Bronchus fibroblast of lung (primary cell): ENCODE data around the gene IRX2.

- RAMPAGE, long total RNA, result no peak
Observed at GRCh38 chr5:1479344-1480227, 34.3 kb upstream of the SLC6A3 start.

DNA sequence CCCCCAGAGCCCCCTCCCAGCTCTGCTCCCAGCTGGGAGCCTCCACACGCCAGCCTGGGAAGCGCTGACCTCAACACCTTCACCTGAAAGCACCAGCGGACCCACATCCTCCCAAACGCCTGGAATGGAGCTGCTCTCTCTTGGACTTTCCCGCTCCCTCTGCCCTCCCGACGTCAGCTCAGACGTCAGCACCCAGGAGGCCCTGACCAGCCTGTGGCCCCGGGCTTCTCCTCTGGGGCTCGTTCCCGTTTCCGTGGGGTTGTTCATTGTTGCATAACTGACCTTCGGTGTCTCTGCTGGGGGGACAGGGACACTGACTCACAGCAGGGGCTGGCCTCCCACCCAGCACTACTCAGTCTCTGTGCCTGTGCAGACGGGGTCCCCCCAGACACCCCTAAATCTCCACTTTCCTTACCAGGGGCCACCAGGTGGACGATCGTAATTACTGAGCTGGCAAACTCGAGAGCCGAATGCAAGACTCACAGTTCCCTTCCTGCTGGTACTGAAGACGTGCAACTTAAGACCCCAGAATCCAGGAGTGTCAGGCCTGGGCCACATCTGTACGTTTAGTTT, 35.1 kb upstream of the SLC6A3 start:
- RAMPAGE, long total RNA, result no peak

DNA sequence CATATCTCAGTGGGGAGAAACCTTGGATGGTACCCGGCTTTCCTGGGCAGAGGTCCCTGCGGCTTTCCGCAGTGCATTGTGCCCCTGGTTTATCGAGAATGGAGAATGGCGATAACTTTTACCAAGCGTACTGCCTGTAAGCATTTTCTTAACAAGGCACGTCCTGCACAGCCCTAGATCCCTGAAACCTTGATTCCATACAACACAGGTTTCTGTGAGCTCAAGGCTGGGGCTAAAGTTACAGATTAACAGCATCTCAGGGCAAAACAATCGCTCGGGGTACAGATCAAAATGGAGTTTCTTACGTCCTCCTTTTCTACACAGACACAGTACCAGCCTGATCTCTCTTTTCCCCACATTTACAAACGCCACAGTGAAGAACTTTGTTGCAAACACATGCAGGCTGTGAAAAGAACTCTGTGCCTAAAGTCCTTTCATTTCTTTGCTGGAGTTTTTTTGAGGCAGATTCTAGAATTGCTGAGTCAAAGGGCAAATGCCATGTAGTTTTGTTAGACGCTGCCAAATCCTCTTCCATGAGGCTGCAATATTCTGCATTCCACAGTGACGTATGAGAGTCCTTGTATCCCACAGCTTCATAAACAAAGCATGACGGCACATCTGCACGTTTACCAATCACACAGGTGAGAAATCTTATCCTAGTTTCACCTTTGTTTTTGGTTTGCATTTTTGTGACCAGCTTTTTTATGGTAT, 44.4 kb upstream of the LPCAT1 start:
- RAMPAGE, long total RNA, result no peak

DNA sequence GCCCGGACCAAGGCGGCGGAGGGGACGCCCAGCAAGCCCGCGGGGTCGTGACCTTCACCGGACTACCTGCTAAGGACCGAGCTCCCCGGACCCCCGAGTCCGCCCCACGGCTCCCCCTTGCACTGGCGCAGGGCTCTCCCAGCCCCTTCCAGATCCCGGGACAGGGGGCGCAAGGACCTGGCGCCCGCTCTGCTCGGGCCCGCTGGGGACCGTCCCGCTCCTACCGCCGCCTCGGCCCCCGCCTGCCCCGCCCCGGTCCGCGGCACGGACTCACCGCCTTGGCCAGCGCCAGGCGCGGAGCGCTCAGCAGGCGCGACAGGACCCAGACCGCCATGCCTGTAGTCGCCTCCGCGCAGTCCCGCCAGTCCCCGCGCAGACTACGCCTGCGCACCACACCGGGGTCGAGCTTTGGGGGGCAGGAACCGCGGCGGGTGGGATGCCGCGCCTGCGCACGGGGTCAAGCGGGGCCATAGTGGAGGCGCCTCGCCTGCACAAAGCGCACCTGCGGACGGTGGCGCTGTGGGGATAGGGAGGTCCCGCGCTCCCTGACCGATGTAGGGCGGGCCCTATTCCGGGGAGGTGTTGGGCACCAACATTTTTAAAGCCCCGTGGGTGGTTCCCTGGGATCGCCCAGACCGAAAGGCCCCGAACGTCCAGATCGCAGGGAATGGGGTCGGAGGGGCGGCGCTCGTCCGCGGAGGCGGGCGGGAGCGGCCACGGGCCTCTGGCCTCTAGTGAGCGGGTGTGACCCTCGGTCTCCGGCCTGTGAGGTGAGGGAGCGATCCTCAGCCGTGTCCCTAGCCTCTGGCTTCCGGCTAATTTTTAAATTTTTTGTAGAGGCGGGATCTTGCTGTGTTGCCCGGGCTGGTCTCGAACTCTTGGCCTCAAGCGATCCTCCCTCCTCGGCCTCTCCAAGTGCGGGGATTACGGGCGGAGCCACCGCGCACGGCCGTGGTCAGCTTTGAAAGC, 70.6 kb upstream of the LPCAT1 start:
- RAMPAGE, long total RNA, result no peak

GRCh38 chr5:1600307-1600870, 76.6 kb upstream of the LPCAT1 start:
- RAMPAGE, long total RNA, result no peak

DNA sequence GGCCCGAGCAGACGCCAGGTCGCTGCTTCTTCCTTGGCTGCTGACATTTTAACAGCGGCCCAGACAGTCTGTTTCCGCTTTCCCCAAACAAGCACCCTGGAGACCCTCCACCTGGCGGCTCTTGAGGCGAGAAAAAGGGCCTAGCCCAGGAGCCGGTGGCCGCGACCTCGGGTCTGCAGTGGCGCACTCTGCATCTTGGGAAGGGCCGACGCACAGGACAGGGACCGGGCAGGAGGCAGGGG, 109.5 kb upstream of the LPCAT1 start:
- RAMPAGE, long total RNA, result no peak

GRCh38 chr5:1668229-1668679, 131.4 kb downstream of the MRPL36 start:
- RAMPAGE, long total RNA, result no peak

DNA sequence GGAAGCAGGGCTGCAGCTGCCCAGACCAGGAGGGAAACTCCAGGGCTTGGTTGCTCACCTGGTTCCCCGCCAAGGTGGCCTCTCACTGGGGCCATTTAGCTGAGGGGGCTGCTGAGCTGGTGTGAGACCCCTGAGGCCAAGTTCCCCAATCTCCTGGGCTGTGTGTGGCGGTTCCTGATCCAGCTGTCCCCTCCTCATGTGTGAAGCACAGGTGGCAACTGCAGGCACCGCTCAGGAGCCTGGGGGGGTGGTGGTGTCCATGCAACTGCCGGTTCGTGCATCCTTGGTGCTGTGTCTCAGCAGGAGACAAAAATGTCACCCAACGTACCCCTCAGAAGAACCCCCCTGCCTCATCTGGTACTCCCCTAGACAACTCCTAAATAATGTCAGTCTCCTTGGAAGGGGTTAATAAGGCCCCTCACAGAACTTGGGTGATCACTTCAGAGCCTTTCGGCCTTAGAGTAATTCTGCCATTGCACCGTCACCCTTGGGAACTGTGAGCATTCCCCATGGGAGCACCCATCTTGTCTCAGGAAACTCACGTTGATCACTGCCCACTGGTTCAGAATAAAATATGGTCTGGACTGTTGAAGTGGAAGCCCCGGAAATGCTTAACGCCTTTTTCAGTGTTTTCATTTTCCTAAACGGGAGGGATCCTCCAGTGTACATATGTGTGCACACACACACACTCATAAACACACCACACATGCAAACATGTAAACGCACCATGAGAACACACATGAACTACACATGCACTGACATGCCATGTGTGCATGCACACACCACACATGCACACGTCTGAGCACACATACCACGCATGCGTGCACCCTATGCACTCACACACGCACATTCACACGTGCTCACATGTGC, 17.4 kb downstream of the MRPL36 start:
- RAMPAGE, long total RNA, result no peak

DNA sequence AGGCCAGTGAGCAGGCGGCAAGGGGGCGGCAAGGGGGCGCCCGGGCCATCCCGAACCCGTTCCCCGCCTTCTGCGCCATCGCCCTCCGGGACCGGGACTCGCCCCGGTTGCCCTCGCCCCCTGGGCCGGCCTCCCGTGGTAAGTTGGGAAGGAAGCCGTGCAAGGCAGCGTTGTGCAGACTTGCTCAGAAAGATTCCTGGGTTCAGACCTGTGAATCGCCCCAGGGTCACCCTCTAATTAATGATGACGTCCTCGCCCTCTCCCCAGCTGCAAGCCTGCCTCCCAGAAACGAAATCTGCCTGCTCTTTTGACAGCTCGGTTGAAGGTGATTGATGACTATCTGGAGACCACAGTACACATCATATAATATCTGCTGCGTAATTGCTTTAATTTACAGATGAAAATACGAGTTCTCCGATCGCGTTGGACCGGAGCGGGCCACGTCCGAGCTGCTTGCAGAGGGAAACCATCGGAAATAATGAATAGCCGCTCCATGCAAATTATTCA, 1.4 kb upstream of the IRX4 start:
- RAMPAGE, long total RNA, result no peak

- RAMPAGE, long total RNA, result no peak
Observed at GRCh38 chr5:1926400-1926644, 43.6 kb upstream of the IRX4 start.

GRCh38 chr5:2105022-2105564, 222.4 kb upstream of the IRX4 start:
- RAMPAGE, long total RNA, result no peak

GRCh38 chr5:2751582-2752478, at the start of gene IRX2:
Gene IRX2, minus strand, starts transcription at chr5:2751677.
- RAMPAGE, long total RNA, result no peak

DNA sequence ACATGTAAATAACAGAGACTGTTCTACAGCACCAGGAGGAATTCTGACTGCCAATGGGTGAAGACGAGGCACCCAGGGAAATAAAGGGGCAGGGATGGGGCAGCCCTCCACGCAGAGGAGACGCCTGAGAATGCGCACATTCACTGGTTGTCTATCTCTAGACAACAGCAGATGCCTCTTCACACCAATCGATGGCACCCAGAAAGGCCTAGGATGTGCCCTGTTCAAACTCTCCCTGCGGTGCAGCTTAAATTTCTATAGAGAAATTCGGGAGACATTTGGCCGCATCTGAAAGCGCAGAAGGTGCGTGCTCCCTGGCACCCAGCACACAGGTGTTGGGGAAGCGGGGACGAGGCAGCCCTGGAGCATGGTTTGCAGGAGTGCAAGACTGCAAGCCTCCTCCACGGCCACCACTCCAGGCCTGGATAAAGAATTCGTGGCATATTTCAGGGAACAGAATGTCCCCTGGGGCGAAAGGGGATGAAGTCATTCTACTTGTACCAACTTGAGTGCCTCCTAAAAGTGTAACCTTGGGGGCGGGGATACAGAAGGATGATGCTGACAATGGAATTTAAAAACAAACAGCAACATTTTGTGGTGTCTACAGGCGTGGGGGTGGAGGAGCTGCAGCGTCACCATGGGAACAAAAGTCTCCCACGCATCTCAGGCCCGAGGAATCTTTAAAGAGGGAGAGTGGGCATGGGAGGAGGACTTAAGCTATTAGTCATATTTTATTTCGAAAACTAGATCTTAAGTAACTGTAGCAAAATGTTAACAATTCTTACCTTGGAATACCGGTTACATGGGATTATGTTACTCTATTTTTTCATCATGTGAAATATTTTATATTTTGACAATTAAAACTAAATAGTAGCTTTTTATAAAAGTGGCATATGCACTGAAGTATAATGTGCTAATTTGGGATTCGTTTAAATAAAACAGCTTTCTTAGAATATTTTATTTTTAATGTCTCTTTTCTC, 6.4 kb upstream of the IRX2 start:
- RAMPAGE, long total RNA, result no peak

DNA sequence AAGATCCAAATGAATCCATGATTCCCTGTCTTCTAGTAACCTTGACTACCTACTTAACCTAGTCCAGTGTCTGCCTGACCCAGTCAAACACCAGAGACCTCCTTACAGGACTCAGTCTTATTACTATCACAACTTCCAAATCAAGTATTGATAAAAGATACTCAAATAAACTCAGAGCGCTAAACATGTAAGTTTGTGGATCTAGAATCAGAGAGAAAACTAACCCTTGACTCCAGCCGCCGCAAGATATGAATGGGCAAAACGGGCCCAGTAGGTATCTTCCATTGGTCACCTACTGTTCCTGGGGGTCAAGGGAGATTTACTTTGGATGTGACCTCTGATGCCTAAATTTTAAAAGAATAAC, 374.4 kb upstream of the ADAMTS16 start:
- RAMPAGE, long total RNA, result no peak

GRCh38 chr5:5460375-5460971, 38.0 kb downstream of the ICE1 start:
- RAMPAGE, long total RNA, result no peak

DNA sequence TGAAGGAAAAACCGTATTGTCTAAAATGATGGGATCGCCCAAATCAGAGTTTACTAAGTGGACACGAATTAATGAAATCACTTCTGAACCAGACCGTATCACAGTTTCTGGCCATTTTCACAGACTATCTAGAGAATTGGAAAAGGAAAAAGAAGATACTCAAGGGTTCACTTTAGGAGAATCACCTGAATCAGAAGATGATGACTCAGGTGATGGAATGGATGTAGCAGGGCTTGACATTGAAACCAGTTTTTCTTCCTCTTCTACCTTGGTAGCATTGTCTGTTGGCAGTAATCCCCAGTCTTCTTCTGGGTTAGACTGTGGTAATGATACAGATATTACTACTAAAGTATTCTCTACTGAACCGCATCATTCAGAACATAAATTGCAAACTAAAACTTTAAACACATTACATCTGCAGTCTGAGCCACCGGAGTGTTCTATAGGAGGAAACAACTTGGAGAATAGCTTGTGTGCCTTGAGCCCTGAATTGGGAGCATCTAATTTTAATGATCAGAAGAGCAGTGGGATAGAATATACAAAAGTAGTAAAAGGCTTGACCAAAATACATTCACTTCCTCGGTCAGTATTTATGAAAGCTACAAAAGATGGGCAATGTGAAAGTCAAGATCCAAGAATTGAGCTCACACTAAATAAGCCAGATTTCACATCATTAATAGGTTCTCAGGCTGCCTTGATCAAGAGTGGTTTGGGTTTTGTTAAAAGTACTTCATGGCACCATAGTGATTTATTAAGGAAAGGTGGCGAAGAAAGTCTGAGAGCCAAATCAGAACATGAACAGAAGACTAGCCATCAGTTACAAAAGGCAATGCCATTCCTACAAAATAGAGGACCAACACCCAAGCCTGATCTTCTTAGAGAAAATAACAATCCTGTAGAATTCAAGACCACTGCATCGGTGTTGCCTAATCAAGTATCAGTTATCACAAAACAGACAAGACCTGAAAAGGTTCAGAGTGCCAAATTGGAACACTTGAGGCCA, 38.8 kb downstream of the ICE1 start:
- RAMPAGE, long total RNA, result no peak

GRCh38 chr5:5464274-5465039, 42.0 kb downstream of the ICE1 start:
- RAMPAGE, long total RNA, result no peak

DNA sequence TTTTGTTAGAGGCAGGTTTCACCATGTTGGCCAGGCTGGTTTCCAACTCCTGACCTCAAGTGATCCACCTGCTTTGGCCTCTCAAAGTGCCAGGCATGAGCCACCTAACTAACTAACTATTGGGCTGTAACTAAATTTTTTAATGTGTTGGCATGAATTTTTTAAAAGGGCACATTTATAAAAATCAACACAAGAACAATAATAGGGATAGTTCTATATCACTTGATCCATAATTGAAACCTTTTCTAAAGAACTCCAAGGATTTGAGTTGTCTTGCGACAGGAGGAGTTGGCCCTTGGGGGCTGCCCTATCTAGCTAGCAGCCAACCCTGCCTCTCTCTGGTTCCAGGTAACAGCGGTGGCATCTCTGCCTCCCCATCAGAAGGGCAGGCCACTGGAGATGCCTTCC, 393.2 kb downstream of the MED10 start:
- RAMPAGE, long total RNA, result no peak

DNA sequence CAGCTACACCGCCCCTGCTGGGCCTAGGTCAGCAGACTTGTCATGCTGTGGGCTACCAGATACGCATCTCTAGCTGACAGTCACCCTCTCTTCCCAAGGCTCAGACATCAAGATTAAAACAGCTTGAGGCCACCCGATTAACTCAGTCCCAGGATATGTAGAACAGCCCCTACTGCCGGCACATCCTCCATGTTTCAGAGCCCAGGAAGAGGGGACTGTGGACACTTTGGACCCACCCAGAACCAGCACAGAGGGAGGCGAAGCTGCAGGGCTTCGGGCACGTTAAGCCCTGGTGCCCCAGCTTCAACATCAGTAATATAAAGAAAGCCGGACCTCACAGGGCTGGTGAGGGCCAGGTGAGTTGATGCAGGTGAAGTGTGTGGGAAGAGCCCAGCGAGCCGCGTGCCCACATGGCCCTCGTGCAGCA, 8.0 kb downstream of the MED10 start:
- RAMPAGE, long total RNA, result no peak

- RAMPAGE, long total RNA, result no peak
Observed at GRCh38 chr5:6372509-6373090, 5.7 kb downstream of the MED10 start.